Non-pigmented ciliary epithelial cell (primary cell): ENCODE results near the genes SHCBP1L and NMNAT2.

DNA sequence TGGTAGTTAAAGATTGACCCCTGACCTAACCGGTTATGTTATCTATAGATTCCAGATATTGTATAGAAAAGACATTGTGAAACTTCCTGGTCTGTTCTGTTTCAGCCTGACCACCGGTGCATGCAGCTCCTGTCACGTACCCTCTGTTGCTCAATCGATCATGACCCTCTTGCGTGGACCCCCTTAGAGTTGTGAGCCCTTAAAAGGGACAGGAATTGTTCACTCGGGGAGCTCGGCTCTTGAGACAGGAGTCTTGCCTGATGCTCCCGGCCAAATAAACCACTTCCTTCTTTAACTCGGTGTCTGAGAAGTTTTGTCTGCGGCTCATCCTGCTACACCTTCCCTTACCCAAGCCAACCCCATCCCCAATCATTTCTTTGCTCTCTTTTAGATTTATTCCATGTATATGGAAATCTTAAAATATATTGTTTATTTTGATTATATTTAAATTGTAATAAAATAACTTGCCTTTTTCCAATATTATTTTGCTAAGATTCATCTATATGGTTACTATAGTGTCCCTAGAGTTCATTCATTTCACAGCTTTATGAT is 28.4 kb upstream of the RGS16 start:
- RRBS: no CpG with 5 or more reads among the region's 10 CpGs

DNA sequence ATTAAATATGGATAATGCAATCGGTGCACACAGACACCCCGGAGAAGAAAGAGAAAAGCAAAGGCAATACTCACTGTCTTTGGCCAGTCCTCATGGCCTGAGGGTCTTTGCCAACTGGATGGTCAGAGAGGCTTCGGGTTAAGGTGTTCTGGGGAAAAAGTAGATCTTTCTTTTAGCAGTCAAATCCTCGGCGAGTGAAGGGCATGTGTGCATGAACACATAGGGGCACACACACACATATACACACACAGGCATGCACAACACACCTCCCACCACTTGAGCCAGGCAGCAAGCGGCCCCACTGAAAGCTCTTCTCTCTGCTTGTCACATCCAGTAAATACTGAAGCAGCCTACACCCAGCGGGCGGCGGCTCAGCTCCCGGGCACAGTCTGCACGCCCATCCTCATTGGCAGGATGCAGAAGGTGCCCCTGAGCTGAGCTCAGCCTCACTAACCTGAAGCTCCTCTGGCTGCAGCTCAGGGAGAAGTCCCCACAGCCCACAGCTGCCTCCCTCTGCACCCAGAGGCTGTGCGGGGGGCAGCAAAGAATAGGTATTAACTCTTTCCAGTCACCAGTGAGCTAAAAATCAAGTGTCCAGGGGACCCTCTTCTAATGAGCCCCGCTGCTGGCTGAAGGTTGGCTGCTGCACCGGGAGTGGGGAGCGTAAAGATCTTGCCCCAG is 12.7 kb downstream of the RGS8 start:
- RRBS: no CpG with 5 or more reads among the region's 15 CpGs

- RRBS: no CpG with 5 or more reads among the region's 8 CpGs
Observed at GRCh38 chr1:182674319-182675194, 9.8 kb downstream of the RGS8 start.

DNA sequence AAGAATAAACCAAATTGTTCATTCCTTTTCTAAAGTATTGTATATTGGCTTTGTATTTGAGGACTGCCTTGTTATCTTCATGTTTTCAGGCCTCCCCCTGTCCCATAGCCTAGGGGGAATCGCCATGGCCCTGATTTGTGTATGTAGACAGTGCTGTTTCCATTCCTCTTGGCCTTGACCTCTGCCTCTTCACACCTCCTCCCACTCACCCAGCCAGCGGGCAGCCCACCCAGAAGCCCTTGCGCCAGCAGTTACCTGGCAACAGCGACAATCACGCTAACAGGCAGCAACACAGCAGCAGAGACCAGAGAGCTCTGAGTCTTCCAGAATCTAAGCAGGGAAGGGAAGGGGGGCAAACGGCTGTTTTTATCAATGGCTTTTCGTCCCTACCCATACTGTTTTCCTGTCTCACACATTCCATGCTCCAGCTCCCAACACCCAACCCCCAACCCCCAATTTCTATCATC is 50.0 kb upstream of the NPL start:
- RRBS: no CpG with 5 or more reads among the region's 7 CpGs

- RRBS: no CpG with 5 or more reads among the region's 15 CpGs
Observed at GRCh38 chr1:182845794-182846483, 6.8 kb downstream of the DHX9 start.

- RRBS: no CpG with 5 or more reads among the region's 5 CpGs
Observed at GRCh38 chr1:182861517-182862576, 22.7 kb downstream of the DHX9 start.

- RRBS: no CpG with 5 or more reads among the region's 10 CpGs
Observed at GRCh38 chr1:182866139-182866833, 27.1 kb downstream of the DHX9 start.

GRCh38 chr1:182884376-182885202 is 45.4 kb downstream of the DHX9 start:
- RRBS: no CpG with 5 or more reads among the region's 6 CpGs

DNA sequence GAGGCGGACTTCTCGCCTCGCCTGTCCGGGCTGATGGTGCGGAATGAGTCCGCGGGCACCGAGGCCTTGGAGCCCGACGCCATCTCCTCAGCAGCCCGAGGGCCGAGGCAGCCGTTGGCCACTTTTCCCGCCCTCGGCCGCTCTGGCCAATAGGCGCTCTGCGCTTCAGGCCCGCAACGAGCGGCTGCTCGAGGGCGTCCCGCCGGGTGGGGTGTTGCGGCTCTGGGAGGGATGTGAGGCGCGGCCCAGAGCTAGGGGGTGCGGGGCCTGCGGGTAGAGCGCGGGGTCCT is at the start of gene SHCBP1L:
Gene SHCBP1L (minus strand): TSS at position 116 of the 290 bp plus-strand sequence.
- RRBS: no CpG with 5 or more reads among the region's 32 CpGs

DNA sequence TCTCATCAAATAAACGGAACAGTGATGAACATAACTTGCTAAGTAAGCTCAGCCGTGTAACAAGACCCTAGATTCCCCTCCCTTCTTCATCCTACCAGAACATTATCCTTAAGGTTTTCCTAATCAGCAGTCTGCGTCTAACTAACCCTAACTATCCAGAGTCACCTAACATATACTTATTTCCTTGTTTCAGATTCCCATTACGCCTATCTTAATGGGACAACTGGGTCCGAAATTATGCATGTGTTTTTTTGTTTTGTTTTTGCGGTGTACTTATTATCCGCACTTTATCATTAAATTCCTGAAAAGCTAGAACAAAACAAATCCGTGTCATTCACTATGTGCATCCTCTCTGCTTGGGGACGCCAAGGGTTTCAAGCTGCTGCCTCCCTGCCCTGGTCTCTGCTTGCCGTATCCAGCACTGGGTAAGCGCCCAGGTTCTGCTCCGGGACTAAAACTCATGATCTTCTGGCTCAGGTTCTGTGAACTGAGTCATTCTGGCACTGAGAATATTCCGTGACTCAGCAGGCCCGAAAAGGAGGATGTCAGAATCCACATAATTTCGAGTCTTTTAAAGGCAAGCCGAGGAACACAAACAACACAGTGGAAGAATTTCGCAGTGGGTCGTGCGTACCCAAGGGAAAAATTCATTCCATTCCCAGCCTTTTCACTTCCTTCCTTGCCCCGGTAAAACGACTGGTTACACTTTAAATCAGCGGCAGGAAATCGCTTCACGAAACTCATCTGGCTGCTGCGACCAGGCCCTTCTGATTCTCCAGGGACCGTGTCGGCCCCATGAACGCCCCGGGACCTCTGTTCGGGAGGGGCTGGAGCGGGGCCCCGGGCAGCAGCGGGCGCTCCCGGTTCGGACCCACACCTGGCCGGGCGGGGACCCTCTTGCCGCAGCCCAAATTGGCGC is 976 bp upstream of the LAMC1 start:
- RRBS: 2% methylated on average over 4 of the region's 40 CpGs

DNA sequence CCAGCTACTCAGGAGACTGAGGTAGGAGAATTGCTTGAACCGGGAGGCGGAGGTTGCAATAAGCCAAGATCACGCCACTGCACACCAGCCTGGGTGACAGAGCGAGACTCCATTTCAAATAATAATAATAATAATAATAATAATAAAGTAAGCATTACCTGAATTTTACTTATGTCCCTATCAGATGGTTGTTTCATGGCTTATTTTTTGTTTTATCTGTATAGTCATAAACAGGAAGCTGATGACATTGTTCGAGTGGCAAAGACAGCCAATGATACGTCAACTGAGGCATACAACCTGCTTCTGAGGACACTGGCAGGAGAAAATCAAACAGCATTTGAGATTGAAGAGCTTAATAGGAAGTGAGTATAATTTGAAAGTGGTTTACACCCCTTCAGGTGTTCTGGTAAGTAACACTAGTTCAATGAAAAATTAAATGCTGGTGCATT is 53.9 kb upstream of the LAMC2 start:
- RRBS: no CpG with 5 or more reads among the region's 6 CpGs

DNA sequence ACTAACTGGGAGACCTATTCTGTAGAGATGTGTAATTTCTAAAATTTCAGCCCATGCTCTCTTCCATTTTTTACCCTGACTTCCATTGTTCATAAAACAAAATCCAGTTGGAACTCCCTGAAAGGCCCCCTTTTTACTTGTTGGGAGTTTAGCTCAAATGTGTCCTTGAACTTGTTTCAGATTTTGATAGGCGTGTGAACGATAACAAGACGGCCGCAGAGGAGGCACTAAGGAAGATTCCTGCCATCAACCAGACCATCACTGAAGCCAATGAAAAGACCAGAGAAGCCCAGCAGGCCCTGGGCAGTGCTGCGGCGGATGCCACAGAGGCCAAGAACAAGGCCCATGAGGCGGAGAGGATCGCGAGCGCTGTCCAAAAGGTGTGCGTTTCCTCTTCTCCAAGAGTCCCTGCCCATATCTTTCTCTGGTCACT is 49.8 kb upstream of the LAMC2 start:
- RRBS: no CpG with 5 or more reads among the region's 11 CpGs

GRCh38 chr1:183239201-183239613 is 53.1 kb downstream of the LAMC2 start:
- RRBS: no CpG with 5 or more reads among the region's 6 CpGs

GRCh38 chr1:183242806-183243083 is 56.7 kb downstream of the LAMC2 start:
- RRBS: no CpG with 5 or more reads among the region's 3 CpGs

GRCh38 chr1:183417546-183418916 is at the start of gene NMNAT2:
TSS of gene NMNAT2 (minus strand) at chr1:183418380.
- RRBS: 3% methylated on average over 13 of the region's 65 CpGs

DNA sequence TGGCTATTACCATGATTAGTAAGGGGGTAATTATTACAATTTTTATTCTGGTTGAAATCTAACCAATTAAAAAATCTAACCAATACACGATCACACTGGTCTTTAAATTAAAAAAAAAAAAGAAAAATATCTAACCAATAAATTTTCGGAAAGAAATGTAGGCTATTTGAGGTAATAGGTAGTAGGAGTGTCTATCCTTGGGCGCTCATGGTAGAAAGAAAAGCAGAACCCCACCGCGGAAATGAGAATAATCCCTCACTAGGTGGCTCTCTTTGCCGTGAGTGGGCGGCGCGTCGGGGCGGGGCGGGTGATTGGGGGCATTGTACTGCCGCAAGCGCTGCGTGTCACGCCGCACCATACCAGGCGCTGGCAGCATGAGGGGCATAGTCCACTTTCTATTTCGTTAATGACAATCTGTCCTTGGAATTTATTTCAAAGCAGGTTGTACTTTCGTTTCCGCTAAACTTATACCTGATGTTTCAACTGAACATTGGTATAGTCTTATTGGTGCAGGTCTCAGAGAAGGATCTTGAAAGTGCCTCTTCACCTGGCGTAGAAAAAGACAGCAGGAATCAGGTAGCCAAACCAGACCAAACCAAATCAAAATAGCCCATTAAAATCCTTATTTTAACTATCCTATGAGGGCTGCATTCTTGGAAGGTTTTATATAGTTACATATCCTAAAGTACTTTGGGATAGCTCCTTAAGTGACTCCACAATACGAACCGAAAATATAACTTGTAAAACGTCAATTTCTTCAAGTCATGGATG is 2.1 kb upstream of the SMG7 start:
- RRBS: no CpG with 5 or more reads among the region's 25 CpGs

DNA sequence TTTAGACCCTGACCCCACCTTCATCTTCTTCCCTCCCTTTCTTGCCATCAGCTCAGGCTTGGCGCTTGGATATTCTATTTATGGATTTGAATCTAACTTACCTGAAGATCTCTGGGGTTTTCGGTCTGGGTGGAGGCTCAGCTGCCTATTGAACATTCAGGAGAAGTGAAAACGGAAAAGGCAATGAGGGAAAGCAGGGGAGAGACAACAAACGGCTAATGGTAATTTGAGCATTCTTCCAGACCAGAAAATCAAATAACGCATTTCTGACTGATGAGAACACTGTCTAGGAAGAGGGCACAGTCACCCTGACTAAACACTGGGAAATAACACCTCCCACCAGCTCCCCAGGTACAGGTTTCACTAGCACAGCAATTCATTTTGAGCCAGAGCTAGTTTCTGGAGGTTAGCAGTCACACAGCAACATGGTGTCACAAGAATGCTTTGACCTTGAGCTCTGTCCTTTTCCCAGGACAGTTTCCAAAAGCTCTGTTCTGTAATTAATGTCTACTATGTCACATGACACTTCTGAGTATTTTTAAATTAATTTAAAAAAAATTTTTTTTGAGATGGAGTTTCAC is 21.1 kb downstream of the NCF2 start:
- RRBS: no CpG with 5 or more reads among the region's 5 CpGs

- RRBS: no CpG with 5 or more reads among the region's 1 CpG
Observed at GRCh38 chr1:183633555-183634201, 1.9 kb downstream of the ARPC5 start.

GRCh38 chr1:183636712-183637093 is 1.1 kb upstream of the ARPC5 start:
- RRBS: no CpG with 5 or more reads among the region's 4 CpGs

DNA sequence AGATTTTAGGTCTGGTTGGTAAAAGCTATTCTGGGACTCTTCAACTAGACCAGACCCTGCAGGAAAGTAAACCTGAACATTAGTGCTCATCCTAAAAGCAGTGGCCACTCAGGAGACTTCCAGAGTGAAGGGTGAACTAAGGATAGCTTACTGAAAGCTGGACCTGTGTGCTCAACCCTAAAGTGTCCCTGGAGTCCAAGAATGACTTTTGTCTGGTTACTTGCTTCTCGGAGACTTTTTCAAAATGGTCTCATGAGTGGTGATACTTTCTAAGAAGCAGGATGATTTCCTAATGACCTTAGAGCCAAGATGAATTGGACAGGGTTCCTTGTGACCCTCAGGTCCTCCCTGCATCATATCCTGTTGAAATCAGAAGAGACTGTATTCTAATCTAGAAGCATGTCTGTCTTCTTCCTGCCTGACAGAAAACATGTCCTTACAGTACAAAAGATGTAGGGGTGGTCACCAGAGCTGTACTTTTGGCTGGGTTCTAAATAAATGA is 16.7 kb downstream of the RGL1 start:
- RRBS: no CpG with 5 or more reads among the region's 1 CpG